Non-pigmented ciliary epithelial cell (primary cell): ENCODE results near the genes CABP4 and CDK2AP2.

- RRBS = 1% methylated on average over 13 of the region's 37 CpGs
Observed at GRCh38 chr11:66615907-66616559, 397 bp upstream of the RBM14 start.

- RRBS = no CpG with 5 or more reads among the region's 3 CpGs
Observed at GRCh38 chr11:66641866-66642168, 3.3 kb downstream of the RBM4 start.

GRCh38 chr11:66707084-66707861, 21.7 kb downstream of the SPTBN2 start:
- RRBS = 96% methylated on average over 2 of the region's 39 CpGs

DNA sequence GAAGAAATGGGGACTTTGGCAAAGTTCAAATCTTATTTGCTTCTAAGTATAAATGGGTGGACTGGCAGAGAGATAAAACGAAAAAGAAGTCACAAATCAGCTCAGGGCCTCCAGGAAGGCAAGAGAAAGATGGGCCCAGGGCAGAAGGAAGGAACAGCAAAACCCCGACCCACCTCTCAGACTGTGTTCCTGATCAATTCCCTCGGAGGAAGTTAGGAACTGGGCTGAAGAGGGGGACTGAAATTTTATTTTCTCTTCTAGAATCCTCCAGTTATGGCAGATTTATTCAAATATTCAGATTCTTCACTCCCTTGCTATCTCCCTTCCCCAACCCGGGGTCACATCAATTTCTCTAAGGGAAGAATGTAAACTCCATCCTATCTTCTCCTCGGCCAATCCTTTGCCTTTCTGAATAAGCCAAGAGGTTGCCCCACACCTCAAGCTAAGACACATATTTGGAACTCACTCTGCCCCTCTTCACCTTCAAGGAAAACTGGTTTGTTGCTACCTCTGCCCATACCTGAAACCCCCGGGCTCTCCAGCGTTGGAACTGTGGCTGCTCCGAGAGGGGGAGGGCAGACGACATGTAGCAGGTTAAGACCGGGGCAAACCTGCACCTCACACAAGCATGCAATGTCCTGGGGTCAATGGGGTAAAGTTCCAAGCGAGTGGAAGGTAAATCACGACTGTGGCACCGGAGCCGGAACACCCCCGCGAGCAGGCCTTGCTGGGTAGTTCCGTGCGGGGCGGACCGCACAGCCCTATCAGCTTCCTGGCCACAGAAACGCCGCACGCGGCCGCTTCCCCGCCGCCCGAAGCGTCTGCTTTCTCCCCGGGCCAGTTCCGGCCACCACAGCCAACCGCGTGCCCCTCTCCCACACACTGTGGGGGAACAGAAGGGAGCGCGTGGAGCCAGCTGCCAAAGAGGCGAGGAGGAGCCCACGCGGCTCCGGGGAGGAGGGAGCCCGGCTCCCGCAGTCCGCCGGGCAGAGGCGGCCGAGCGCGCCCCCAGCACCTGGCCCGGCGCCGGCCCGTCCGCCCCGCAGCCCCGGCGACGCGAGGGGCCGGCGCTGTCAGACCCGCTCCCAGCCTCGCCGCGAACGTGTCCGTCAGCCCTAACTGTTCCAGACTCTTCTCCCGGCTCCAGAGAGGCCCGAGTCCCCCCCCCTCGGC, 1.8 kb downstream of the SPTBN2 start:
- RRBS = 4% methylated on average over 31 of the region's 68 CpGs

DNA sequence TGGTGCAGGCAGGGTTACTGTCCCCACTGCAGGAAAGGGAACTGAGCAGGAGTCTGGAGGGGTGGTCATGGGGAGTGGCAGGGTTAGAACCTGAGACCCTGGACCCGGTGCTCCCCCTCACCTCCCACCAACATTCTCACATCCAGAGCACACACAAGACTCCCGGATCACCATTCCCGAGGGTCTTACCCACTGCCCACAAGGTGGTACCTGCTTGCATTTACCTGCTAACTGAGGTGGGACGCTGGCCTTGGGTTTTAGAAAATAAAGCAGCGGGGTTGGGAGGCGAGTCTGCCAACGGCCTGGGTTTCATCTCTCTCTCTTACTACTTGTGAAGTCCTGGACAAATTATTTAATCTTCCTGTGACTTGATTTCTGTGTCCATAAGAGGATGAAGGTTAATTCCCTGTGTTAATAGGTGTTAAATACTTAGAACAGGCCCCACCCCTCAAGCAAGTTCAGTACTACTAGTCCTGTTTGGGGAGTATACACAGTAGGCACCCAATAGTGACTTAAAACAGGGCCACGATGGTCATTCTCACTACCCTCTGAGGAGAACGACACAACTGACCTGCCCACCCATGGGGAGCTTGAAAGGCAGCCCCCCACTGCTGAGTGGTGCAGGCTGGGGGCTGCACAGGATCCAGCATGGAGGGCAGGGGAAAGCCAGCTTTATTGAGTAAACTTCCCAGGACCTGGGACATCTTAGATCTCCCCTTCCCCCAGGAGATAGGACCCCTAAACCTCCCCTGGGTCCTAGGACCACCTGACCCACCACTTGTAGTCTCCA, 4.8 kb downstream of the RCE1 start:
- RRBS = 91% methylated on average over 1 of the region's 9 CpGs

DNA sequence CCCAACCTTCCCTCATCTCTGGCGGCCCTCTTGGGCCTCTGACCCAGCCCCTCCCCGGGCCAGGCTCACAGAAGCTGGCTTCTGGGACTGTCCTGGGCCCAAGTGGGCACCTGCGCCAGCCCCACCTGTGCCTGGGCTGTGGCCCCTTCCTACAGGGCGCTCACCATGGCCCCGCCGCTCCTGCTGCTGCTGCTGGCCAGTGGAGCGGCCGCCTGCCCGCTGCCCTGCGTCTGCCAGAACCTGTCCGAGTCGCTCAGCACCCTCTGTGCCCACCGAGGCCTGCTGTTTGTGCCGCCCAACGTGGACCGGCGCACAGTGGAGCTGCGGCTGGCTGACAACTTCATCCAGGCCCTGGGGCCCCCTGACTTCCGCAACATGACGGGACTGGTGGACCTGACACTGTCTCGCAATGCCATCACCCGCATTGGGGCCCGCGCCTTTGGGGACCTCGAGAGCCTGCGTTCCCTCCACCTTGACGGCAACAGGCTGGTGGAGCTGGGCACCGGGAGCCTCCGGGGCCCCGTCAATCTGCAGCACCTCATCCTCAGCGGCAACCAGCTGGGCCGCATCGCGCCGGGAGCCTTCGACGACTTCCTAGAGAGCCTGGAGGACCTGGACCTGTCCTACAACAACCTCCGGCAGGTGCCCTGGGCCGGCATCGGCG, 848 bp downstream of the LRFN4 start:
- RRBS = 92% methylated on average over 10 of the region's 41 CpGs

- RRBS = no CpG with 5 or more reads among the region's 7 CpGs
Observed at GRCh38 chr11:67006366-67006885, 16.5 kb upstream of the SYT12 start.

GRCh38 chr11:67060103-67061045, 3.7 kb downstream of the RHOD start:
- RRBS = no CpG with 5 or more reads among the region's 13 CpGs

DNA sequence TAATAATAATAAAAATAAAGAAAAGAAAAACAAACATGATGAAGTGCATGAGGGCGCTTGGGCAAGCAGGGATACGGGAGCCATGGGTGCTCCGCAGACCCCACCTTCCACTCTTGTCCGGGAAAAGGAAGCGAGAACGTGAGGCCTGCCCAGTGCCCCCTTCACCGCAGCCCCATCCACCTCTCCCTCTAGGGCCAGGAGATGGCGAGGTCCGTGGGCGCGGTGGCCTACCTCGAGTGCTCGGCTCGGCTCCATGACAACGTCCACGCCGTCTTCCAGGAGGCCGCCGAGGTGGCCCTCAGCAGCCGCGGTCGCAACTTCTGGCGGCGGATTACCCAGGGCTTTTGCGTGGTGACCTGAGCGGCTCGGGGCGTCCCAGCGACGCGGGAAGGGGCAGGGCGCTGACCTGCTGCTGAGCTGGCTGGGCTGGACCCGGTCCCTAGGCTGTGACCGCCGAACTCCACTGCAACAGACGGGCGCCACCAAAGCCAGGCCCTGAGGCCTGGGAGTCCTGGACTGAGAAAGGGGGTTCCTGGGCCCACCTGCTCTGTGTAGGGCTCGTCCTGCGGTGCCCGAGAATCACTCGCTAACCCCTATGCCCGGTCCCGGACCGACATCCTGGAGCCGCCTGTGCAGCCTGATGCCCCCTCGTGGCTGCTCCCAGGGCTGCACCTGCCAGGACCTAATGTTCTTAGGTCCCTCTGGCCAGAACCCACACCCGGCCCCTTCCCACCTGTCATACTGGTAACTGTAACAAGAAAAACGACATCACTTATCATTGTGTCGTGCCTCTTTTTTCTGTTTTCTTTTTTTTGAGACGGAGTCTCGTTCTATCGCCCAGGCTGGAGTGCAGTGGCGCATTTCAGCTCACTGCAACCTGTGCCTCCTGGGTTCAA, 14.8 kb downstream of the RHOD start:
- RRBS = 14% methylated on average over 1 of the region's 53 CpGs

DNA sequence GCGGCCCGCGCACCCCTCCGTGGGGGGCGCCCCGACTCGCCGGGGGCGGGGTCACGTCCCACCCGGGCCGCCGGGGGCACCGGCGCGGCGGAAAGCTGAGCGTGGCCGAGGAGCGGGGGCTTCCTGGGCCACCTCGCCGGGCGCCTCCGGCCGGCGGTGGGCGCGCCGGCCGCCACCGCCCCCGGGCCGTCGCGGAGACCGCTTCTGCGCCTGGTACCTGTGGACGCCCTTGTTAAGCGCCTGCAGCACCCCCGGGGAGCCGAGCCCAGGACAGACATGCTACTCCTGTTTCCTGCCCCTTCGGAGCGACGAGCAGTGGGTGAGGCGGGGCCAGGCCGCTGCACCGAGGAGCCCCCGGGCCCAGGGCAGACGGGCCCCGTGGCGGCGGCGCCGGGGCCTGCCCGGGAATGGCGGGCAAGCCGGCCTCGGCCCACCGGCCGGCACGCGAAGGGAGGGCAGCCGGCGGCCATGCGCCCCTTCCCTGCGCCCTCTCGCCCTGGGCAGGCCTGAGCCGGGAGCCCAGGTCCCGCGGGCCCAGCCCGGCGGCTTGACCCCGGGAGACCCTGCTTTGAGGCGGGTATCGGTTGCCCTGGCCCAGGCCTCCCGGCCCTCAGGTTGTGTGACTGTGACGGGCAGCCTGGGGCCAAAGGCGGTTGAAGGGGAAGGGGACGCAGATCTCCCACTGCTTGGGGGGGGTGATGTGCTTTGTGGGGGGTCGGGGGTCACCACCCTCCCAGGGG, 827 bp upstream of the KDM2A start:
- RRBS = 3% methylated on average over 47 of the region's 80 CpGs

GRCh38 chr11:67272458-67272881, 6.2 kb downstream of the GRK2 start:
- RRBS = 92% methylated on average over 2 of the region's 6 CpGs

GRCh38 chr11:67287382-67288097, 1.6 kb upstream of the ANKRD13D start:
- RRBS = no CpG with 5 or more reads among the region's 13 CpGs

GRCh38 chr11:67322773-67323306, 19.5 kb downstream of the SSH3 start:
- RRBS = no CpG with 5 or more reads among the region's 6 CpGs

DNA sequence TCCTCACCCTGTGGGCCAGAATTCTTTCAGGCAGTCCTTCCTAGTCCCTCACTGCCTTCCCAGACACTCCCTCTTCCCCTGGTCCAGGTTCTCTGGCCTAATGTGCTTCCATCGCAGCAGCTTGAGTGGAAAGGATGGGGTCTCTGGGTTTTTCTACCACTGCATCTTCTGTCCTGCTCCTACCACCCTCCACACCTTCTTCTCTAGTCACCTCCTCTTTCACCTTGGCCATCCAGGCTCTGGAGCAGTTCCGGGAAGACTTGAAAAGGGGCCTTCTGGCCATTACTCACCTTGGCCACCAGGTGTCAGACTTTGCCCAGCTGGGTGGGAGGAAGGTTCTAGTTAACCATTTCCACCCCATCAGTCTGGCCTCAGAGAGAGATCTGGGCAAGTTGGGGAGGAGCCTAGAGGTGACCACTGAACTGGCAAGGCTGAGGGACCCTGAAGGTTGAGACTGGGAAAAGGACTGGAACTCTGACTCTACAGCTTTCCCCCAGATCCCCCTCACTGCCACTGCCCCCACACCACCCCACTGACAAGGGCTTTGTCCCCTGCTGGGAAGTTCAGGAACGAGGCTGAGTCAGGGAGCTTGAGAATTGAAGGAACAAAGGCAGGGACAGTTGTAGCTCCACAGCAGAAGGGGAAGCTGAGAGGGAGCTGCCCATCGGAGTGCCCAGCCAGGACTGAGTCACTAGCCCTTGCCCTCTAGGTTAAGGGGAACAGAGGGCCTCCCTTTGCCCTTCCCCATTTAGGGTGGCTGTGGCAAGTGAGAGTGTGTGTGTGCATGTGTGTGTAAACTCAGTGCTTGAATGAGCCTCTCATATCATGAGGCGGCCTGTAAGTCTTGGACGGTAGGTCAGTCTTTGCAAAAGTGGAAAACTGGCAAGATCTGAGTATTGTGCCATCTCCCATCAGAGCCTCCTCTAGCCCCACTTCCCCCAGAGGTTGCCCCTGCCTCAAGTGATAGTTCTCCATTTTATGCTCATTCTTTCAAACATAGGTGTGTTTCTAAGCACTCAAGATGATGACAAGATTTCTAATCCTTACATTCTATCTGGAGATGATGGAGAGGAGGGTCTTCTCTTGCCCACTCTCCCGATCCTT, 3.7 kb upstream of the POLD4 start:
- RRBS = no CpG with 5 or more reads among the region's 7 CpGs

DNA sequence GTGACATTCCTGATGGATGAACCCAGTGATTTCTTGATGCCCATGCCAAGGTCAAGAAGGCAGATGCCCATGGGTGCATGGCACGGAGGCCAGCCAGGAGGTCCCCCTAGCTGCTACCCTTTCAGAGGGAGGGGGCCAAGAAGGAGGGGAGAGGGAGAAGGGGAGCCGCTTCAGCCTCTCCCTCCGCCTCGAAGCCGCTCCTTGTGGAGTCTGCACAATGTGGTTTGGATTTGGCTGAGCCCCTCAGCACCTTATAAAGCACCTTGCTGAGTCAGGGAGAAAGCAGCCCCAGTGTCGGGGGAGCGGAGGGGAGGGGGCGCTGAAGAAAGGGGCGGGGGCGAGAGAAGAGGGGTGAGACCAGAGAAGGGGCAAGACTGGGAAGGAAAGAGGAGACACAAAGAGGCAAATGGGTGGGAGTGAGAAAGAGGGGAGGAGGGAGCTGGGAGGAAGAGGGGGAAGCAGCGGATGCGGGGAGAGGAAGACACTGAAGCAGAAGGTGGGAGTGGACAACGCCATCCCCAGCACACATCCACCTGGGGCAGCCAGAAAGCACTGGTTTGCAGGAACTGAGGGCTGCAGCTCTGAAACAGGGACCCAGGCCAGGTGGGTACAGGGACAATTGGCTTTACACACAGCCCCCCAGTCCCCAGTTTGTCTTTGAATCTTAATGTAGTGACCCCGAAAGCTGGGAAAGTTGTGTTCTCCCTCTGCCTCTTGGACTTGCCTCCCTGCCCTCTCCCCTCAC, 2.3 kb upstream of the CLCF1 start:
- RRBS = no CpG with 5 or more reads among the region's 14 CpGs

DNA sequence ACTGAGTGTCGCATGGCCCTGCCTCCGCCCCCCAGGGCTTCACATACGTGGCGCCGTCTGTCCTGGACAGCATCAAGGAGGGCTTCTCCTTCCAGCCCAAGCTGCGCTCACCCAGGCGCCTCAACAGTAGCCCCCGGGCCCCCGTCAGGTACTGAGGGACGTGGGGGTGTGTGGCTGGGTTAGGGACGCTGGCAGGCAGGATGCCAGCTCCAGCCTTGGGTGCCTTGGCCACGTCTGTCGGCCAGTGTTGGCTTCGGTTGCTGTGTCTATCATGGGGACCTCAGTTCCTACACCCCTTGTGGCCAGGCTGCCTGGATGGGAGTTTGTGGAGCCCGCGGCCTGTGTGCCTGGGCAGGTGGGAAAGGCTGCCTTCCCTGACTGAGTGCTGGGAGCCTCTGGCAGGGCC, 2.9 kb downstream of the PTPRCAP start:
- RRBS = no CpG with 5 or more reads among the region's 16 CpGs

DNA sequence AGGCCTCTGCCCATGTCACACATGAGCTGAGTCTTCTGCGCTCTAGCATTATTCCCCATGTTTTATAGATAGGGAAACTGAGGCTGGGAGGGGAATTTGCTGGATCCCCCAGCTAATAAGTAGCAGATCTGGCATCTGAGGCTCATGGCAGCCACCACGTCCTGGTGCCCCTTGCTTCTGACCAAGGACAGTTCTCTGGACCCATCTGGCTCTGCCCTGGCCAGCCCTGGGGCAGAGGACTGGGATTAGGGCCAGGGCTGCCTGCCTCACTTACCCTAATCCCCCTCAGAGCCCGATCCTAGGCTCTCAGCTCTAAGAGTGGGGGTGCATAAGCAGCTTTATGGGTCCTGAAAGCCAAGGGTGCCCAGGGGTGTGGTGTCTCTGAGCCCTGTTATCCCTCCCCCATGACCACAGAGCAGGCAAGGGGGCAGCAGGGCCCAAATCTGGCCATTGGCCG, at the start of gene CABP4:
Gene CABP4, plus strand, starts transcription at position 335 of the 457 bp plus-strand sequence.
- RRBS = no CpG with 5 or more reads among the region's 4 CpGs

DNA sequence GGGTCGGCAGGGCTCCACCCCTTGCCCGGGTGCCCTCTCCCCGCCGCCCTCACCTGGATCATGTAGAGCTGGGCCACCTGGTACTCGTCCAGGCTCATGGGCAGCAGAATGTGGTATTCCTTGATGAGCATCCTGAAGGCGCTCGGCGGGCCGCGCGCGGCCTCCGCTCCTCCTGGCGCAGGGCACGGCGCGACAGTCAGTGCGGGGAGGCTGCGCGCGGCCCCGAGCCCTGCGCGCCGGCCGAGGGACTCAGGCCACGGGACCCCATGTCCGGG, 1.2 kb downstream of the PITPNM1 start:
- RRBS = 4% methylated on average over 3 of the region's 28 CpGs

DNA sequence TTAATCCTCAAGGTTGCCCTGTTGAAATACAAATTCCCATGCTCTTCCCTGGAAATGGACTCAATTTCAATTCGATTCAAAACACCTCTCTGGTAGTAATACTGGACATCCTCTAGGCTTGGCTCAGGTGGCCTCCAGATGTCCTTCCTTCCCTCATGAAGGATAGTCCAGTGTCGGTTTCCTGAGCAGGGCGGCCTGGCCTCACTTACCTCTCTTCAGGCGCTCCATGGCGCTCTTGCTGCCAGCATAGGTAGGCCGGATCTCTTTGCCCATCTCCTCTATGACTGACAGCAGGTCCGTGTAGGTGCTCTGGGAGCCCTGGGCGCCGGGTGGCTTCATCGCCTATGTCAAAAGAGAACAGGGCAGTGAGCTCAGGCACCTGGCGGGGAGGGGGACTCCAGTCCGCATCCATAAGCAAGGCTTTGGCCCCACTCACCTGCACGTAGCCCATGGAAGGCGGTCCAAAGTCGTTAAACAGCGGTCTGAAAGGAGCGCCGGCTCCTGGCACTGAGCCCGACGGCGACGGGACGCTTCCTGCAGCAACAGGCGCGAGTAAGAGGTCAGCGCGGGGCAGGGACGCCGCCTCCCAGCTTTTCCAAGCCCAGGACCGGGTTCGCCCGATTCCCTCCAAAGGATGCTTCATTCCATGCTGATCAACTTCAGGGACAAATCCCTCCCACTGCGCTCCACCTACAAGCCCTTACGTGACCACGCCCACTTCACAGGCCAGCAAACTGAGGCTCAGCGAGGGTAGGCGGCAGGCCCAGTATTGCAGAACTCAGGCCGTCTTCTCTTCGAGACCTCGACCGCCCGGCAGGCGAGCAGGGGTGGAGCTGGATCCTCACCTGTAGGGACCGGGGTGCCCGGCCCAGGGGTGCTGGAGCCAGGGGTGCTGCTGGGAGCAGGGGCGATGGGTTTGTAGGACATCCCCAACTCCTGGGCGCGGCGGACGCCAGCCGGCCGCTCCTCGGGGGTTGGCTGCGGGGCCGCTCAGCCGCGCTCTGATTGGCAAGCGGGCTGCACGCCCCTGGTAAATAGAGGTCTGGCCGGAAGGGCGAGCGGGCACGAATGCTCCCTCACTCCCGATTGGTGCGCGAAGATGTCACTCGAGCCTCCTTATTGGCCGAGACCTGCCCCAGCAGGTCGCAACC, at the start of gene CDK2AP2:
Gene CDK2AP2, minus strand, starts transcription at position 1,007 of the 1,151 bp plus-strand sequence.
- RRBS = 1% methylated on average over 13 of the region's 69 CpGs

- RRBS = no CpG with 5 or more reads among the region's 12 CpGs
Observed at GRCh38 chr11:67644910-67645487, 5.4 kb upstream of the TBX10 start.